Measurements from ENCODE around the gene LHX5.

DNA sequence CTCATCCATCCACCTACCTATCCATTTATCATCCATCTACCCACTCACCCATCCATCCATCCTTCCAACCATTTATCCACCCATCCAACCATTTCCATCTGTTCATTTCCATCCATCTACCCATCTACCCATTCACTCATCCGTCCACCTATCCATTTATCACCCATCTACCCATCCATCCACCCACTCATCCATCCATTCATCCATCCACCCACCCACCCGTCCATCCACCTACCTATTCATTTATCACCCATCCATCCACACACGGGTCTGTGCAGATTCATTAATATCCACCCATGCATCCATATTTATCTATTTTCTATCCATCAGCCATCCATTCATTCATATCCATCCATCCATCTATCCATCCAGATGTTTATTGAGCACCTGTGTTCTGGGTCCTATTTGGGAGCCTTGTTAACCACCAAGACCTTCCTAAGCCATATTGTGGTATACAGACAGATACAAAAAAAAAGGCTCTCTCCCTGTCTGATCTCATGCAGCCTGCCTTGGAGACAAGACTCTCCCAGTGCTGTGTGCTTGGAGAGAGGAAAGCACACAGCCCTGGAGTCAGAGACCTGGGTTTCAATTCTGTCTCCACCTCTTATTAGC, 12.9 kb downstream of the SDS start:
- PRO-cap = no peak

DNA sequence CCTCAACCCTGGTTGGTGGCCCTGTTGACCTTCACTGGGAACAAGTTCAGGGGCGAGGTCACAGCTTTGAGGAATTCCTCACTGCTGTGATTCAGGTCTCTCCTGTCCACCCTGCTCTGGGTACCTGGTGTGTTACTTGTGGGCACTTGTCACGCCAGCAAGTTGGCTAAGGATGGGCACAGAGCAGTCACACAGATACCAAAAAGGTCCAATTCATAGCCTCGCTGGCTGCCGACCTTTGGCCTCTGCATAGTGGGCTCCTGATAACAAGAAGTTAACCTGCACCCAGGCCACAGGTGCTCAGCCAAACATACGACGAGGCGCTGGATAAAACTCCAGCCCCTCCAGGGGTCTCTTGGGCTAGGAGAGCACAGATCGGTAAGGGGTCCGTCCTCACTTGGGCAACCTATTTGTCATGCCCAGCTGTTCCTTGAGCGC, 11.1 kb downstream of the SDS start:
- PRO-cap = no peak

- PRO-cap = no peak
Observed at GRCh38 chr12:113471656-113472241, at the start of gene LHX5. Gene LHX5 (minus strand): TSS chr12:113471871.

DNA sequence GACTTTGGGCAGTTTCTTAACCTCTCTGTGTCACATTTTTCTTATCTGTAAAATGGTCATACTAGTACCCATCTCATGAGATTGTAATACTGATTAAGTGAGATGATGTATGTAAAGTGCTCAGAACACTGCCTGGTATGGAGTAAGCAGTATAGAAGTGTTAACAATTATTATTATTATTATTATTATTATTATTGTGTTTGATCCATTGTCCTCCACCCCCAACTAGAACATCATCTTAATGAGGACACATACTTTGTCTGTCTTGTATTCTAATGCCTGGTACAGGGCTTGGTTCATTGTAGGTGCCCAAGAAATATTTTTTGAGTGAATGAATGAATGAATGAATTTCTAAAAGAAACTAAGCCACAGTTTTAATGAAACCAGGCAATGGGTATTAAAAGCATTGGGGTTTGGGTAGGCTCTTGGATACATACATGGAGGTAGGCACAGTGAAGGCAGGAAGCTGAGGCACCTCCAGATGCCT, 145.4 kb upstream of the LHX5 start:
- PRO-cap = unidirectional peak, minus-strand start at position 227 of the sequence

GRCh38 chr12:114041258-114041466, 75.0 kb upstream of the RBM19 start:
- PRO-cap = no peak

GRCh38 chr12:114369136-114369483, 36.8 kb downstream of the TBX5 start:
- PRO-cap = no peak

DNA sequence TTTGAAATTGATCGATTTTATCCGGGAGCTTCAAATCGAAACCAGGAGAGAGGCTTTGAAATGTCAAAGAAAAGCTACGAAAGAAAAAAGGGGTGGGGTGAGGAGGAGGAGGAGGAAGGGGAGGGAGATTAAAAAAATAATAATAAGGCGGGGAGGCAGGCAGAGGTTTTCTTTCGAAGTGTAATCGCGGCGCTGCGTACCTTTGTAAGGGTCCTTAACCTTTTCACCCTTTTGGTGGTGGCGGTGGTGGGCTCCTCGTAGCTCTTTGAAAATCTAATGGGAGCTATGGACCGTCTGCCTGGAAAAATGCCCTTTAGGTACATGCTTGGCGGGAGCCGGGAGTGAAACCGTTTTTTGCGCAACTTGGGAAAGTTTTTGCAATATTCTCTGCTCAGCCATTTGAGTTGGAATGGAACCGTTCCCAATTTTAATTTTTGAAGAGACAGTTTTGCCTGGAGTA, 74.3 kb upstream of the TBX5 start:
- PRO-cap = unidirectional peak, plus-strand start at position 167 of the sequence

DNA sequence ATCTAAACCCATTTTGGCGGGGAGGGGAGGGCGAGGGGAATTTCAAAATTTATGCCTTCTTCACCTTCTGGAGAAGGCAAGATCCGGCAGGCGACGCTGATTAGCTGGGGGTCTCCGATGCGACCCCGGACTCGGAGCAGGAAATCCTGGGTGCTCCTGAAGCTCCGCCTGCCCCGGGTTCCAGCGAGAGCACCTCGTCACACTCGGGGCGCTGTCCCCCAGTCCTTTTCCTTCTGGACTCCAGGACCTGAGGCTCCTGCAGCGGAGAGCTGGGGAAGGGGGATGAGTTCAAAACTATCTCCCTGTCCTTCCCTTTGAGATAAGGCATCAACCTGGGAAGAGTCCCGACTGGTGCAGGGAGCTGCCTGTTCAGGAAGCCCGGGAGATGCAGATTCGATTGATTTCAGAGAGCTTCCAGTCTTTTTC, 74.8 kb upstream of the TBX5 start:
- PRO-cap = no peak

- PRO-cap = no peak
Observed at GRCh38 chr12:114481160-114481870, 75.4 kb upstream of the TBX5 start.

- PRO-cap = no peak
Observed at GRCh38 chr12:114669147-114669913, 14.6 kb downstream of the TBX3 start.

DNA sequence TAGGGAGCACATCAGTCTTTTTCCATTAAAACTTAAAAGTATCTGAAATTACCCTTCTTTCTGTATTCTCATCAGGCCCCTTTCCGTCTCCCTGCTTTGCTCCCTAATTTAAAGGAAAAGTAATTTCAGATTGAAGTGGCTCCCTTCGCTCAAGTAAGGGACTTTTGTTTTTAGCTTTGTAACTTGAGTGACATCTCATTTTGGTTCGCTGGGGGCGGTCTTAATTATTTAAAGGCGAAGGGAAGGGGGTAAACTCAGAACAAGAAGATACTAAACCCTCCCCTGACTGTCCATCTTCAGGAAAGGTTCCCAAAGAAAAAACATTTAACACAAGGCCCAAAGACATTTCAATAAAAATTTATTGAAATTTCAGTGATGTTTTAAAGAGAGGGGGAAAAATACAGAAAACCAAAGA, 14.1 kb downstream of the TBX3 start:
- PRO-cap = no peak

GRCh38 chr12:114685397-114685829, 1.4 kb upstream of the TBX3 start:
- PRO-cap = no peak

DNA sequence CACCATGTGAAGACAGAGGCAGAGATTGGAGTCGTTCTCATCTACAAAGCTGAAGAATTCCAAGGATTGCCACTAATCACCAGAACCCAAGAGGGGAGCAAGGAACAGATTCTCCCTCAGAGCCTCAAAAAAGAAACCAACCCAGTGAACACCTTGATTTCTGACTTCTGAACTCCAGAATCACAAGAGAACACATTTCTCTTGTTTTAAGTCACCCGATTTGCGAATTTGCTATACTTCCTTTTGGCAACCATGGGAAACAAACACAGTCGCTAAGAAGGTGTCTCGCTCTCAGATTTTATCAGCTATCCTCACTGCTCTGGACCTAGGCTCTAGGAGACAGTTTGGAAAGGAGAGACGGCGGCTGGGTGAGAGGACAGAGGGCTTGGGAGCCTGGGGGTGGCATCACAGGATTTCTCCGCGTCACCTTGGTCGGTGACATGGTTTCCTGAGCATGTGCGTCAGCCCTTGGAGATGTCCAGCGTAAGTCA, 90.0 kb upstream of the TBX3 start:
- PRO-cap = no peak

GRCh38 chr12:115096661-115097330, 412.8 kb upstream of the TBX3 start:
- PRO-cap = no peak

- PRO-cap = no peak
Observed at GRCh38 chr12:115354459-115355093, 670.6 kb upstream of the TBX3 start.

DNA sequence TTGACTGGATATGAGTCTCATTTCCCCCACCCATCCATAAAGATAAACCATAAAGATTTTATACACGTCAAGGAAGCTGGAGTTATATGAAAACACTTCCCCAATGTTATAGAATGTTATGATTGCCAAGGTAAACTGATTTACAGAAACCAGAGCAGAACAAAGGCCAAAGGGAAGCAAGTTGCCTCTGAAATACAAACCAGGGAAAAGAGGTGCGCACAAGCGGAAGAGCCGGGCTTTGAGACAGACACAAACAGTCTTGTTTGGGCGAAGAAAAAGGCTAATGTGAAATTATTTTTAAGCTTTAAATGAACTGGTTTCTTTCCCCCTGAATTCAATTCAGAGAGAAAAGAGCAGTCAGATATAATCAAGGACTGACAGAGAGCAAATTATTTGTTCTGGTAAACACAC, 536.7 kb downstream of the MED13L start:
- PRO-cap = no peak

DNA sequence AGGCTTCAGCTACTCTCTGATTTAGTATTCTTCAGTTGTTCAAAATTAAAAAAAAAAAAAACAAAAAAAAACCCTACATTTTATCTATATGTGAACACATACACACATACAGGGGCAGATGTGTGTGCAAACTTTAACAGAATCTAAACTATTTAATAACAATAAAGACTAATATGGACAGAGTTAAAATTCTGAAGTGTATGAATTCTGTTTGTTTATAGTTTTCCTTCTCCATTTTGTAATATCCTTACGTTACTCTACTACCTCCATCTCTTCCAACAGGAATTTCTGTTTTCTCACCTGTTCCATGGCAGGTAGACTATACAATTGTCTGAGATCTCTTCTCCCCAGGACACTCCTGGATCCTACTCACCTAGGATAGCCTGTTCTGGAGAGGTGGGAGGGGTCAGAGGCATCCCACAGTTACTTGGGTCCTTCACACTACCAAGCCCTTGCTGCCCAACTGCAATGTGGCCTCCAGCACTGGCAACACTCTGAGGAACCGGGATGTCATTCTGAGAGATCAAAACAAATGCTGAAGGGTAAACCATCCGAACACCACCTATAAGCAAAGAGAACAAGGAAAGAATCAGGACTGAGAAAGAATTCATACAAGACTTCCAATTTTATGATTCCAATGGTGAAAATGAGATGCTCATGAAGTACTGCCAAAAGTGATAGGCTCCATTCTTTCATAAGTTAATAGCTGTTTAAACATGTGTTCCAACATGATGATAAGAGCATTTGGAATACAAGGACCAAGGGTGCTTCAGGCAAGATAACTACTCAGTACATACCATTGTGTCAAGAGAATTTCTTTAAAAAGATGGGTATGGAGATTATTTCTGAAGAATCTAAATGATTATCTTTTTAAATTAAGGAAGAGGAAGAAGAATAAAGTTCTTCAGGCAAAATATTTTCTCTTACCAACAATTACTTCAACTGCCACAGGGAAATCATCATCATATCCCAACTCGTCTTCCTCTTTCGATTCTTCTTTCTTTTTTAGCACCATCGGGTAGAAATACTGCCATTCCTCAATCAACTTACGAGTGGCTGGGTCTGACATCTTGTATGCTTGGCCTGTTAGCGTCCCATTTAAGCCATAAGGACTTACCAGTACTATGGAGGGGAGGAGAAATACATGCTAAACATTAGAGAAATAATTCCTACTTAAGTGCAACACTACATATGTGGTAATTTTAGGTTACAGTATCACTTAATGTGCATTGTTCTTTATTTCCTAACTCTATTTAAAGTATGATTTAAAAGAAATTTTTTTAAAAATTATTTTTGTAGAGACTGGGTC, 258.2 kb downstream of the MED13L start:
- PRO-cap = no peak

DNA sequence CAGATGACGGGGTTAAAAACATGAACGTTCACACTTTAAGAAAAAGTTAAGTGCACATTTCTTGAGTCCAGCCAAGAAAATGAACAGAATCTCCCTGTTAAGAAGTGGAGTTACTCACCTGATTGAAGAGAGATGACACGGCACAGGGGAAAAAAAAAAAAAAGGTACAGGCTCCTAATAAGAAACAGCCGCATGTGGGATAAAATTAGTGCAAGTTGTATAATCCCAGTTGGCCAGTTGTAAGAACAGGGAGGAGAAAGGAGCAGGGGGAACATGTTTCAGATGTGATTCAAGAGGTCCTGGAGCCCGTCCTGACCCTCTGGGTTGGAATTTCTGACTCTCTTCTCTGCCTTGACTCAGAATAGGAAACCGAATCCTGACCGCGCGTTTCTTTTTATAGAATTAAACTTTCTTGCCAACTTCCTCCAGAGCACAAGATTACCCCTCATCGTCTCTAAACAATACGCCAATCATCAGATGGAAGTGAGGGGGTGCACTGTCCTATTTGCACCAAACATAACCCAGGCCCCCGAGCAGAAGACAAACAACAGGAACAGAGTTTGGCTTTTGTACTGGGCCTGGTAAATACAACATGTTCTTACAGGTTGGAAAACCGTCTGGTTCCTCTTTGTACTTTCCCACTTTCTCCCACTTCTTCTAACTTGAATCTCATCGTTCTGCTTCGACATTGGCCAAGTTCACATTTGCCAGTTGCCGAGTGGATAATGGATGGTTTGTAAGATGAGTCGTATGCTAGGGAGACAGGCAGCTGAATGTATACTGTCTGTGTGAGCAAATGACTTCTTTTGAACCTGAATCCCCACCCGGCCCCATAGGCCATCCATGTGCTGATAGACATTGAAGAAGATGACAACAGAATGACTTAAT, 42.5 kb upstream of the MED13L start:
- PRO-cap = no peak

DNA sequence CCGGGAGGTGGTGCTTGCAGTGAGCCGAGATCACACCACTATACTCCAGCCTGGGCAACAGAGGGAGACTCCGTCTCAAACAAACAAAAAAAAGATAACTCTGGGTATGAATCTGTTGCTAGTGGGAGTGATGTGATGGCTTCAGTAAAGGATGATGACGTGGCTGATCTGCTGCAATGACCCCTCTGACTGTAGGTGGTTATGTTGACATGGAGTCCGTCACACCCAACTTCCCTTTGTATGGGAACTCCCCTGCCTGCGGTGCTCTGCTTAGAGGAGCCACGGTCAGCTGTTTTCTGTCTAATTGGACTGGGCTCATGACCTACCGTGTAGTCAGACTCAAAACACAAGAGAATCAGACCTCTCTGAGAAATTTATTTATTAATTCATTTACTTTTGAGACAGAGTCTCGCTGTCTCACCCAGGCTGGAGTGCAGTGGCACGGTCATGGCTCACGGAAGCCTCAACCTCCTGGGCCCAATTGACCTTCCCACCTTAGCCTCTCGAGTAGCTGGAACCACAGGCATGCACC, 59.2 kb upstream of the MED13L start:
- PRO-cap = no peak

DNA sequence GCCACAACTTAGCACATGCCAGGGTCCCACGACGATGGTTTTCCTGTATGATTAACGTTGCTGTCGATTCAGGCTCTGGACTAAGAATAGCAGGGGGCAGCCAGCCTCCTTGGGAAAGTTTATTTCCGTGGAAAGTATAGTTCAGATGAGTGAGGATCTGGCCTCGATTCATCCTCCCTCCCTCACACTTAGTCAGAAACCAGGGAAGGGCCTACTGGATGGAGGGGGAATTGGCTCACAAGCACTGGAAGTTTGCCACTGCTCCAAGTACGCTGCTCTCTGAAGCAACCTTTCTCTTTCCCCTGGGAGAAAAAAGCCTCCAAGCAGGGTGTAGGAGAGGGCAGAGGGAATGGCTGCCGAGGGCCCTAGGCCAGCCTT, 105.7 kb upstream of the MED13L start:
- PRO-cap = no peak